Daoy (cell line): ENCODE measurements around the genes CELF6 and TMEM202.

DNA sequence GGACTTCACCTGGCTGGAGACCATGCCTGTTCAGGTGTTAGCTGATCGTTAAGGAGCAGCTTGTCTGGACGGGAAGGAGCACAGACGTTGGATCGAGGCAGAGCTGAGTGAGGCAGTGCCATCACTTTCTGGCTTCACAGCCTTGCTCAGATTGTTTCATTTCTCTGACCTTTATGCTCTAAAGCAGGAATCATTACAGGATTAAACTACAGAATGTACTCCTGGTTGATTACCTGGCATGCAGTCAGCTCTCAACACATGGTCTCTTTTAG, 119.0 kb upstream of the NR2E3 start:
- RAMPAGE, long total RNA = no peak

DNA sequence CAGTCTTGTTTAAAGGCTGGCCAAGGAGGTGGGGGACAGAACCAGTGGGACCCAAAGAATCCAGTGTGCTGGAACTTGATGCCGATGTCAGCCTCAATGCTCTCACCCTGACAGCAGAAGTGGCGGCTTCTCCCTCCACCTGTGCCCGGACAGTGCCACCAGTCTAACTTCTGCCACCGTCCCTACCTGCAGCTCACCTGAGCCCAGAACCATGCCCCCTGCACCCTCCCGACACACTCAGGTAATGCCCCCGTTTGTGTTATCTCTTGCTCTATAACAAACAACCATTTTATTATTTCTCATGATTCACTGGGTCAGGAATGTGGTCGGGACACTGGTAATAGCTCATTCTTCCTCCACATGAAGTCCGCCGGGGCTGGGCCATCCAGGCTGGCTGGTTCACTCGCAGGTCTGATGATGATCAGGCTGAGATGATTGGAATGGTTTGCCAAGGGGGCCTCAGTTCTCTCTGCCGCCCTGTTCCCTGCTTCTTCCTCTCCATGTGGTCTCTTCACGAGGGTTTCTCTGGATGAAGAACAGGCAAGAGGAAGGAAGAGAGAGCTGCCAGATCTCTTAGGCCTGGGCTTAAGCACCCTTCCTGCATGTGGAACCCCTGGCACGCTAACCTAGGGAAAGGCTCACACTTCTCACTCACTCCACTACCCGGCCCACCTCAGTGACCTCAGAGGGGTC, 20.3 kb upstream of the NR2E3 start:
- RAMPAGE, long total RNA = no peak

DNA sequence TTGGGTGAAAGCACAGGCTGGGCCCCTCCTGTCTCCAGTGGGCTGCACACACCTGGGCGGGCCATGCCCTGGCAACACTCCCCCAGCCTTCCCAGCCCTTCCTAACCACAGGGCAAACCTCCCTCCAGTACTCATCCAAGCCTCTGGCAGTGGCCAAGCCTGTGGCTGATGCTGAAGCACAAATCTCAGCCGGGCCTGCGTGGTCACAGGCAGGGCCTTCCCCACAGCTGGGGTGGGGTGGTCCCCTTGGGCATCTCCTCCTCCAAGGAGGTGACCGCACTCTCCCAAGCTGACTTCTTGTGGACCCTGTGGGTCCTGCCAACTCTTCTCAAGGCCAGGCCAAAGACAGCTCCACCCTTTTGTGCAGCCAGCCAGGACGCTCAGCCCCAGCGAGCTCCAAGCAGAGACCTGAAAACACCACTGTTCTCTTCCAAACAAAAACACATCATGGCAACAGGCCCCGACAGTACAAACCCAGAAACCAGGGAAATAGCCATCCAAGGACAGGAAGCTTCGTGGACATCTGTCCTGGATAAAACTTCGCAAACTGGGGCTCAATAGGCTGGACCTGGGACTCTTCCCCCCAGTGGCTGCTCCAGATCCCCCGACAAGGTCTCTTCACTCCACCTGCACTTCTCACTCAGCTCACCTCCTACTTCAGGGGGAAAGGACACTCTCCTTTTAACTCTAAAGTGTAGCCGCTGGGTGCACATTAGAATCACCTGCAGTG, 21.3 kb downstream of the GRAMD2A start:
- RAMPAGE, long total RNA = no peak

DNA sequence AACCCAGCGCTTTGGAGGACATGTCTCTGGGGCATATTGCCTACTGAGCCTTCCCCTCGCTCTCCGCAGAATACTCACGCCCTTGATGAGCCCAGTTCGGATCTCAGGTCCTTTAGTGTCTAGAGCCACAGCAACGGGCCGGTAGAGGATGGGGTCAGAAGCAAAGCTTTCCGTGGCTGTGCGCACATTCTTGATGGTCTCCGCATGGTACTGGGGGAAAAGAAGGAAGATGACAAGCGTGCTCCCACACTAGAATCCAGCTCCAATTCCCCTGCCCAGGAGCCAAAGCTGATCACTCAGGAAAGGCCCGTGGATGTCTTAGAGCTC, 12.6 kb upstream of the GRAMD2A start:
- RAMPAGE, long total RNA = no peak

GRCh38 chr15:72319576-72320836, at the start of gene CELF6:
CELF6 (minus strand) TSS chr15:72320157.
- RAMPAGE, long total RNA = no peak

DNA sequence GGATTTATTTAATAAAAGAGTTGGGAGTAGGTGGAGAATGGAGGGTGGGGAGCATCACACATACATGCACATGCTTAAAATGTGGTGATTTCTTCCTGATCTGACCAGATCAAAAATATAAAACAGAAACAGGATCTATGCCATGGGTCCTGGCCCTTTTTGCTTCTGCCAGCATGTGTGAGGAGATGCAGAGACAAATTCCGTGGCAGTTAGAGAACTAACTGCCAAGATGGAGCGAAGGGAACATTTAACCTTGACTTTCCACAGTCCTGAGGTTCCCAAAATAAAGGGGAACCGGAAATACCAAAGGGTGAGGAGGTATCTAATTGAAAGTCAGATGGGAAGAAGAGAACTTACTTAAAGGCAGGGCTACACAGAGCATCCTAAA, at the start of gene TMEM202:
Gene TMEM202, plus strand, starts transcription at position 208 of the 388 bp plus-strand sequence.
- RAMPAGE, long total RNA = no peak

DNA sequence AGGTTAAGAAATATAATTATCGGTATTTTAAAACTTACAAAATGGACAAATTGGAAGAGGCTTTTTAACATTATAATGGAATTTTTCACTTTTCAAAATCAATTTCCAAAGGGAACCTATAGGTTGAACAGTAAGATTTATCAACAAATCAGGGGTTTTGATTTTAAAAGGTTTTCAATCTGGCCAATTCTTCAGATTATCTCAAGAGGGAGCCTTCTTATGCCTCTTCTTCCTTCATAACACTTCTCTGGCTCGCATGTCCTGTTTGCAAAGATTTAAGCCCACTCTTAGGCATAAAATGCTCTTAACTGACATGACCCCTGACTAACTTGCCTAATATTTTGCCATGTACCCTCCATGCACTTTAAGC, 1.3 kb upstream of the ARIH1 start:
- RAMPAGE, long total RNA = no peak

- RAMPAGE, long total RNA = no peak
Measured at GRCh38 chr15:72493877-72494848, 20.0 kb downstream of the ARIH1 start.

GRCh38 chr15:72538501-72539591, 64.7 kb downstream of the ARIH1 start:
- RAMPAGE, long total RNA = no peak

- RAMPAGE, long total RNA = no peak
Measured at GRCh38 chr15:72575666-72576250, 78.7 kb upstream of the GOLGA6B start.

DNA sequence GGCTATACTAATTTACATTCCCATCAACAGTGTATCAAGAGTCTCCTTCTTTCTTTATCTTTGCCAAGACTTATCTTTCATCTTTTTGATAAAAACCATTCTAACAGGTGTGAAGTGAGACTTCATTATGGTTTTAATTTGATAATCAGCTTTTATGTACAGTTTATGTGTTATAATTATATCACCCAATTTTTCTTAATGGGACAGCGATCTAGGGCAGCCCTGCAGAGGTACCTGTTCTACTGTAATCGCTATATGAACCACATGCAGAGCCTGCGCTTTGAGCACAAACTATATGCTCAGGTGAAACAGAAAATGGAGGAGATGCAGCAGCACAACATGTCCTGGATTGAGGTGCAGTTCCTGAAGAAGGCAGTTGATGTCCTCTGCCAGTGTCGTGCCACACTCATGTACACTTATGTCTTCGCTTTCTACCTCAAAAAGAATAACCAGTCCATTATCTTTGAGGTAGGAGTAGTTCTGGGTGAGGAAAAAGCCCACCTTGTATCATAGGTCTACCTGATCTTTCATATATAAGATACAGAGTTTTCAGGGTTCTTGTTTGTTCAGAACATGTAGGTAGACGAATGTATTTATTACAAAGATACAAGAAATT, 73.9 kb upstream of the GOLGA6B start:
- RAMPAGE, long total RNA = no peak

DNA sequence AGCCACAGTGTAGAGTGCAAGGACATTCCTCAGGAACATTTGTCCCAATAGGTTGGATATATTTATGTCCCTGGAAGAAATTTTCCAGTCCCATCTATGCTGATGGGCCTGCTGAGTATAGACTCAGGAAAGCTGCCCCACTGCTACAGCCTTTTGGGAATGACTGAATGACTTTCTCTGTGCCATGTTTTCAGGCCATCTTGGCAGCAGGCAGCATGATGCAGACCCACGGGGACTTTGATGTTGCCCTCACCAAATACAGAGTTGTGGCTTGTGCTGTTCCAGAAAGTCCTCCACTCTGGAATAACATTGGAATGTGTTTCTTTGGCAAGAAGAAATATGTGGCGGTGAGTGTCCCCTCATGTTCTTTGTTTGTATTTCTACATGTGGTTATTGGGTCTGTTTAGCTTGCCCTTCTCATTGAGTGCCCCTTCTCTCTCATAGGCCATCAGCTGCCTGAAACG, 45.1 kb downstream of the BBS4 start:
- RAMPAGE, long total RNA = no peak

DNA sequence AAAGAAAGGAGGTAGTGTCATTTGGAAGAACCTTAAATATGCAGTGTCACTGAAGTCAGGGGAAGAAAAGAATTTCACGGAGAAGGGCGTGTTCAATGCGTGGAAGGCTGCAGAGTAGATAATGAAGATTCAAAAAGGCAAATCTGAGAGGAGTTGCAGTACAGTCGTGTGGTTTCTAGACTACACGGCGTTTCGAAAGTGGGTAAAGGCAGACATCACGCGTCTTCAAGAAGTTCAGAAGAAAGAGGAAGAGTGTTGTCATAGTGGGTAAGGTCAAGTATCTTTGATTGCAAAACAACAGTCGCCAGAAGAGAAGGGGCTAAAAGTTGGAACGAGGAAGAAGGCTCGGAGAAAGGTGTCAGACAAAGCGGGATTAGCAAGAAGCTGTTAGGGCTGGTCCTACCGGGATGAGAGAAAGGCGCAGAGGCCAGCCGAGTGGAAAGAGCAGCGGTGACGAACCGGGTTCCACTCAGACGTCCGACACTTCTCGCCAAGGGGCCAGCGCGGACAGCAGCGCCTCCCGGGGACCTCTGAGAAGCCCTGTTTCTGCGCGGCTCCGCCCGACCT, 632 bp downstream of the ADPGK start:
- RAMPAGE, long total RNA = no peak

- RAMPAGE, long total RNA = no peak
Measured at GRCh38 chr15:72971373-72971620, 81.0 kb upstream of the NEO1 start.

GRCh38 chr15:73069533-73070080, 17.3 kb downstream of the NEO1 start:
- RAMPAGE, long total RNA = no peak

DNA sequence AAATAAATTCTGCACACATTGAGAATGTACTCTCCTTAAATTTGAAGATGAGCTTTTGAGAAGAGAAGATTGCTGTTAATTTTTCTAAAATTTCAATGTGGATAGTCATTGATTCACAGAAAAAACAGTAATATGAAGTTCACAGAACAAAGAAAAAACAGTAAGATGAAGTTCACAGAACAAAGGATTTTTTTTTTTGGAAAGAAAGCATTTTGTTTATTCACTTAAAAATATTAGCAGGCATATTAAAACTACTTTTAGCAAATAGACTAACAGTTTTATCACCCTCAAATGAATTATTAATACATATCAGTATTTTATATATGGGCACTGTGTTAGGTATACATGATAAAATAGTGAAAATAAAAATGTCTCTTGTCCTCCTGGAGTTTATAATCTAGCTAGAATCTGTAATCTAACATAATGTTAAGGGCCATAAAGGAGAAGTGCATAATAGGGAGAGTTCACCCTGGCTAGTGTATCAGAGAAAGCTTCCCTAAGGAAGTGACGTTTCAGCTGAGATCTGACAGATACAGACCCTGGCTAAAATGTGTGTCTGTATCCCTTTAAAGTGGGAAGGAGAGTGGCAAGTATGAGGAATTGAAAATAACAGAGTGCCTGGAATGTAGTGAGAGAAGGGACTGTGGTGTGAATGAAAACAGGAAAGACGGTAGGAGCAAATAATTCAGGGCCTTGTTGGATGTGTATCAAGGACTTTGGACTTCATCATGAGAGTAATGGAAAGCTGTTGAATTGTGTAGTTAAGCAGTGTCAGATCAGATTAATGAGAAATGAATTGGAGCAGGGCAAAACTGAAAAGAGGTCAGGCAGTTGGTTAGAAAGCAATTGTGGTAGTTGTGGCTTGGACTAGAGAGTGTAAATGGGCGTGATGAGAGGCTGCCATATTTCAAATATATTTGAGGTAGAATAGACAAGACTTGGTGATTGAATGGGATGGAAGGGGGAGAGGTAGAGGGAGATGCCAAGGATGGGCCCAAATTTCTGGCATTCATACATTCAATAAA, 30.4 kb downstream of the NEO1 start:
- RAMPAGE, long total RNA = no peak

DNA sequence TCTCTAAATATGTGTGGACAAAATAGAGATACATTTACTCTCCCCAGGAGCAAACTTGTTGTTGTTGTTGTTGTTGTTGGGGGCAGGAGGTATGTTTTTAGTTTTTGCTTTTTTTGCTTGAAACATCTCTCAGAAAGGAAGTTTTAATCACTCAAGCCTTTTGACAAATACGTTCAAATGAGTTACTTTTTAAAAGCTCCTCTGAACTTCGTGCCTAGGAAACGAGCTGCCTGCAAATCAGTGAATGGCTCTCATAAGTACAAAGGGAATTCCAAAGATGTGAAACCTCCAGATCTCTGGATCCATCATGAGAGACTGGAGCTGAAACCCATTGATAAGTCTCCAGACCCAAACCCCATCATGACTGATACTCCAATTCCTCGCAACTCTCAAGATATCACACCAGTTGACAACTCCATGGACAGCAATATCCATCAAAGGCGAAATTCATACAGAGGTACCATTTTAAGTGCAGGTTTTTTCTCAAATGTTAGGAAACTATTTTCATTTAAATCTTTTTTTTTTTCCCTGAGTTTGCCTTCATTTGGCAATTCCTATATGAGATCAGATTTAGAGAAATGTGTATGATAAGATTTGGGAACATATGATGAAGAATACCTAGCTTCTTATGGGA, 80.5 kb downstream of the HCN4 start:
- RAMPAGE, long total RNA = no peak

- RAMPAGE, long total RNA = no peak
Measured at GRCh38 chr15:73573488-73574099, 59.6 kb downstream of the NPTN start.

DNA sequence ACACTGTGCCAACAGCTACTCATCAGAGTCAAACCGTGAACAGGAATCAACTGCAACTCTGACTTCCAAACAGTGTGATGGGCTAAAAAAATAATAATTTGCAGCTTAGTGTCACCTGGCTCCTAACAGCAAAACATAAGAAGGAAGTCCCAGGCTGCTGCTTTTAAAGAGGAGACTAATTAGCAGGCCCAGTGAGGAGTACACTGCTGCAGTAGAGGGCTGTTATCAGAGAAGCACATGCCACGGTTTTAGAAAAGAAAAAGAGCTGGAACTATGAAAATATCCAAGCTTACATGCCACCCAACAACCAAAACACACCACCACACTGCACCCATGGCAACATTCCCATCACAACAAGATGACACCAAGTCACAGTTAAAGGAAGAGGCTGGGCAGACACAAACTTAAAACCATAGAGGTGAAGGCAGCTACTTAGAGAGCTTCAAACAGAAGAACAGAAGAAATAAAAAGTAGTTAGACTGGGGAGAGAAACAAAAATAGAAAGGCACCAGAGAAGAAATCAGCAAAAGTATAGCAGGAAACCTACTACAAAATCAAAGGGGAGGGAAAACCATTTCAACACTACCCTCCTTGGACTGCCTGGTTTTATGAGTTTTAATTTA, 37.0 kb downstream of the NPTN start:
- RAMPAGE, long total RNA = no peak

DNA sequence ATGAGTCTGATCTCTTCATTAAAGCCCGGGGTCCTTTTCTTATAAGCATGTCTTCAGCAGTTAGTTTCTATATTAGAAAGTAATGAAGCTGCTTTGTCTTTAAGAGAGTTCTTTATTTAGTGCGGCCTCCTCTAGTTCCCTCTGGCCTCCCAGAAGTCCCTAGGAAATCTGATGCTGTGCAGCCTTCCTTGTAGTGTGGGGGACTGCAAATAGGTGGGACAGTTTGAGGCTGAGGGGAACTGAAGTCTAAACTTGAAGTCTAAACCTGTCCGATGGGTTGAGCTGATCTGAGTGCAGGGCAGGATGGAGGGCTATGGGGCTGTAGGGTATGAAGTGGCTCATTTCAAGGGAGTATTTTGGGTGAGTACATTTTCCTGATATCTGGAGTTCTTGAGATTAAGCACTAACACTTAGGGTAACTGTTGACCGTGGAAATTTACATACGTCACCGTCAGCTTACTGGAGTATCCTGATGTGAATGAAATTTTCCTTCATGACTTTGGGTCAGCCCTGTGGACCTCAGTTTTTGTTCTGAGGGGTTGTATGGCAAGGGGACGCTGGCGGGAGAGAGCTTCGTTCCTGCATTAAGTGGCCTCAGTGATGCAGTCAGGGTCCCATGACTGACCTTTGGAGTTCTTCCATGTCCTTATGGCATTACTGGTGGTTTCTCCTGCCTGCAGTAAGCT, 1.5 kb downstream of the CD276 start:
- RAMPAGE, long total RNA = no peak